ENCODE measurements around the genes OR4C12, OR4S2, OR5D18, OR10AG1, OR5AK2 and PRG3.

- PRO-cap = no peak
Observed at GRCh38 chr11:47983106-47983852, 2.9 kb downstream of the PTPRJ start.

- PRO-cap = no peak
Observed at GRCh38 chr11:48025672-48025925, 45.2 kb downstream of the PTPRJ start.

DNA sequence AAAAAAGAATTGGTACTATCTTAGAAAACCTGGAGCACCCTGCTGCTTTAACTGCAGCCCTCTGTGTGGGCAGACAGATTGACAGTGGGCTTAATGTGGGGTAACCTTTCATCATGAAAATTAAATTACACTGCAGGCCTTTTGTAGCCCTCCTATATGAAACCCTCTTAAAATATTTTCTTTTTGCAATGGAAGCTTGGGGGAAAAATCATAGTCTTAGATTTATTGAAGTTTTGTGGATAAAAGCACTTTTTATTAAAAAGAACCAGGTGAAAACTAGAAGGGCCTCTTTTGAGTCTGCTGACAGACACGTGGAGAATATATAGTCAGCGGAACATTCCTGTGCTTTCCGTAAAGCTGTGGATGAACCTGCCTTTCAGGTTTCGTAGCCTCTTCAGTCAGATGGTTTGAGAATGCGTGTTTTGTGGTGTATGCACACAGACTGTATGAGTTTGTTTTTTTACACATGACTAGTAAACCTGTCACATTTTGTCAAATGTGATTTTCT lies 69.4 kb downstream of the PTPRJ start:
- PRO-cap = no peak

GRCh38 chr11:48101051-48102352 lies 115.1 kb upstream of the OR4B1 start:
- PRO-cap = no peak

GRCh38 chr11:48108764-48109353 lies 107.8 kb upstream of the OR4B1 start:
- PRO-cap = no peak

DNA sequence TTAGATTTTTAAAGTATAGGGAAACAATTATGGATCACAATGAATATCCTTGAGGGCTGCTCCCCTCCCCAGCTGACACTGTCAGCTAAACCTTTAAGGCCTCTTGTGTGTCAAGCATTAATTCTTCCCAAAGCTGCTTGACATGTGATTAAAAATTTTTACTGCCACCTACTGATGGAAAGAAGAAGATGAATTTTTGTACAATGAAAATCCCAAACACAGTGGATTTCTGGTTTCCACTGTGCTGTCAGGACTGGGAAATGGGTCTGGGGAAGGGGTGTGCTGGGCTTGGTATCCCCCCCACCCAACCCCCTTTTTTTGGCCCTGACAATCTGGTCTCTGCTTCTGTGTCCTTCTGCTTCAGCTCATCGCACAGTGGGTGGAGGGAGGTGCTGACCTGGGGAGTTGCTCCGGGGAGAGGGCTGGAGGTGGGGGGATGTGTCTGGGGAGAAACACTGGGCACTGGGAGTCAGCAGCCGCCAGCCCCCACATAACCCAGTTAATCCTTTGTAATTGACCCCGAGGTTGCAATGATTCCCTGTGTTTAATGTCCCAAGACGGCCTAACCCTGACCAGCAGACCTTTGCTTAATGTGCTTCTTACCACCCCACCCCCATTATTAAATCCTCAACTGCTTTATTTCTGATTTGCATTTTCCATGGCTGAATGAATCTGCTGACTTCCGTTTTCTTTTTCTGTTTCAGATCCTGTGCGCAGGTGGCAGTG lies 107.1 kb upstream of the OR4B1 start:
- PRO-cap = no peak

- PRO-cap = no peak
Observed at GRCh38 chr11:48139312-48139995, 77.2 kb upstream of the OR4B1 start.

DNA sequence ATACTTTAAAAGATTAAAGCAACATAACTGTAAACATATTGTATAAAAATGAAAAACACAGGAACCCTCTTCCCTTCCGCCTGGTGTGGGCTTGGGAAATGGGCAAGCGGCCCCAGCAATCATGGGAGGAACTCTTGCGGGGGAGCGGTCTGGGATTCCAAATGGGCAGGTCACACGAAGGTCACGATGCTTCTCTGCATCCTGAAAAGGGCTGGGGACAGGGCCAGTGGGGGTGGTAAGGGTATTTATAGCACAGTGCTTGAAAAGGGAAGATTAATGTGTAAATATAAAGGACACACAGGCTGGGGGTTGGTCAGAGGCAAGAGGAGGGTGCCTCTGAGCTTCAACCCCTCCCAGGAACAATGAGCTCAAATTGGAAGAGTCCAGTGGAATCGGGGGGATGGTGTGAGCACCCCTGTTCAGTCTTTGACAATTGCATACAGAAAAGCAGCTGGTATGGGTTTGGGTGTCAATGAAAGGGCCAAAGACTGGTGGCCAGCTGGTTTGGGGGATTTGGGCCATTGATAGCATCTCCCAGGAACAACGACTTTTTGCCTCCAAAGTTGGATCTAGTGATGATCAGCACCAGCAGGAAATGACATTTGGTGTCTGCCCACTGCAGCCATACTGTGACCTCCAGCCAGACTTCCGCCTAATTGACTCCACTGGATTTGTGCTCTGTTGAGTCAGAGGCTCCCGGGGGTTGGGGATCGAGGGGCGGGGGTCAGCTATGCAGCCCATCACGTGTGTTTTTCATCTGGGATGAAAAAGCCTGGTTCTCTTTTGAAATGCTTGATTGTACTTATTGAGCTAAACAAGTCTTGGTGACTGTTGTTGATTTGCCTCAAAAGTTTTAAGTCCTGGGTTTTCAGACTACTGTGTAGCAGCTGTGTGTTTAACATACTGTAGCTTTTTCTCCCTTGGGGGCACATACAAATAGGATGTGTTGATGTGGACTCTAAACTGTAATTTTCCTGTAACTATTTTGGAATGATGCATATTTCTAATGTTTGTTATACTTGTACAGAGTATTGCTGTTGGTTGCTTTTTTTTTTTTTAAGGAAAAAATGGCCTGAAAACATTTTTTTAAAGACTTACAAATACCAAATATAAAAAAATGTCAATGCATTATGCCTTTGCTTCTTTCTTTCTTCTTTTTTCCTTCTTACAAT lies 46.5 kb upstream of the OR4B1 start:
- PRO-cap = no peak

DNA sequence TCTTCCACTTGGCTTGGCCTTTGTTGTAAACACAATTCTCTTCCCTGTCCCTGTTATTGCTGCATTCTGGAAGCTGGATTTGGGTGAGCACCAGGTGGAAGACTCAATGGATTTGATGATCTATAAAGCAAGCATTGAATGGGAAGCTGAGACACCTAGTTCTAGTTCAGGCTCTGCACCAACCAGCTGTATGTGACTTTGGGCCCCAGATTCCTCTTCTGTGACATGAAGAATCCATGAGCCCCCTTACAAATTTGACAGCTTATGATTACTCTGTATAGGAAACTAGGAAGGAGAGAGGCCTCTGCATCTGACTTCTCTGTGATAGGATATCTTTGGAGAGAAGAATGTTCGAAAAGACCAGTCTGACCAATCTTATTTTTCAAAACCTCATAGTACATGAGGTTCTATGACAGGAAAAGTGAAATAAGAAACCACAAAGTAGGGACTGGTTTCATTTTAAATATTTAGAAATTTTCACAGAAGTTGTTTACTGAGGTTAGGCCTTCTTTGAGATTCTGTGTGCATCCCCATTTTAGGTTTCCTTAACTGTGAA lies 2.2 kb upstream of the OR4X1 start:
- PRO-cap = no peak

- PRO-cap = no peak
Observed at GRCh38 chr11:49982313-49982822, at the start of gene OR4C12. Gene OR4C12 (minus strand): TSS chr11:49982535.

- PRO-cap = no peak
Observed at GRCh38 chr11:55647909-55648534, at the start of gene OR4S2. Gene OR4S2 (plus strand): TSS chr11:55648327.

DNA sequence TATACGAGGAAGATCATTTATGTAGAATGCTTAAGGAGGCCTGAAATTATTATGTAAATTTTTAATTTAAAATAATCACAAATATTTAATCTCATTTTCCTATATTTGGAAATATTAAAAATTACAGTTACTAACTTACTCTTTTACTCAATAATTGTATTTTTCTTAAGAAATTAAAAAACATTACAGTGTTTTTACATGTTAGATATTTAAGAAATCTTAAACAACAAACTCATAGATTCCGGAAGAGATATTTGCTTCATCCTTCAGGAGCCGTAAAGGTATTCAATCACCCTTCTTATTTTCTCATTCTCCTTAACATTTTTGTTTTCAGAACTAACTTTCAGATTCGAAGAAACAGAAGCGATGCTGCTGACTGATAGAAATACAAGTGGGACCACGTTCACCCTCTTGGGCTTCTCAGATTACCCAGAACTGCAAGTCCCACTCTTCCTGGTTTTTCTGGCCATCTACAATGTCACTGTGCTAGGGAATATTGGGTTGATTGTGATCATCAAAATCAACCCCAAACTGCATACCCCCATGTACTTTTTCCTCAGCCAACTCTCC lies at the start of gene OR5D18:
Gene OR5D18 (plus strand): TSS at position 367 of the 570 bp plus-strand sequence.
- PRO-cap = no peak

- PRO-cap = no peak
Observed at GRCh38 chr11:55969888-55970112, at the start of gene OR10AG1. Gene OR10AG1 (minus strand): TSS chr11:55969945.

DNA sequence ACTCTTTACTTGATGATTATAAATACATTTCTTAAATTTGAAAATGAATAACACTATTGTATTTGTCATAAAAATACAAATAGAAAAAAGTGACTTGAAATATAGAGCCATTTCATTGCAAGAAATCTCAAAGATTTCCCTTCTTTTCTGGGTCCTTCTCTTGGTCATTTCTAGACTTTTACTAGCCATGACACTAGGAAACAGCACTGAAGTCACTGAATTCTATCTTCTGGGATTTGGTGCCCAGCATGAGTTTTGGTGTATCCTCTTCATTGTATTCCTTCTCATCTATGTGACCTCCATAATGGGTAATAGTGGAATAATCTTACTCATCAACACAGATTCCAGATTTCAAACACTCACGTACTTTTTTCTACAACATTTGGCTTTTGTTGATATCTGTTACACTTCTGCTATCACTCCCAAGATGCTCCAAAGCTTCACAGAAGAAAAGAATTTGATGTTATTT lies at the start of gene OR5AK2:
Gene OR5AK2 (plus strand): TSS at position 188 of the 469 bp plus-strand sequence.
- PRO-cap = no peak

DNA sequence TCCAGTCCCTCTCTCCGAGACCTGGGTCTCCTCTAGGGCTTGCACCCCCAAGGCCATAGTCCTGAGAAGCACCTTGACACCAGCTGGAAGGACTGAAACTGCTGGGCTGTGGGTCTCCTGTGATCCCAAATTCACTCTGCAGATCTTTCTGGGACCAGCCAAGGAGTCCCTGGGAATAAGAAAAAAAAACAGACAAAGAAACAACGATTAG lies 14.5 kb downstream of the TNKS1BP1 start:
- PRO-cap = no peak

DNA sequence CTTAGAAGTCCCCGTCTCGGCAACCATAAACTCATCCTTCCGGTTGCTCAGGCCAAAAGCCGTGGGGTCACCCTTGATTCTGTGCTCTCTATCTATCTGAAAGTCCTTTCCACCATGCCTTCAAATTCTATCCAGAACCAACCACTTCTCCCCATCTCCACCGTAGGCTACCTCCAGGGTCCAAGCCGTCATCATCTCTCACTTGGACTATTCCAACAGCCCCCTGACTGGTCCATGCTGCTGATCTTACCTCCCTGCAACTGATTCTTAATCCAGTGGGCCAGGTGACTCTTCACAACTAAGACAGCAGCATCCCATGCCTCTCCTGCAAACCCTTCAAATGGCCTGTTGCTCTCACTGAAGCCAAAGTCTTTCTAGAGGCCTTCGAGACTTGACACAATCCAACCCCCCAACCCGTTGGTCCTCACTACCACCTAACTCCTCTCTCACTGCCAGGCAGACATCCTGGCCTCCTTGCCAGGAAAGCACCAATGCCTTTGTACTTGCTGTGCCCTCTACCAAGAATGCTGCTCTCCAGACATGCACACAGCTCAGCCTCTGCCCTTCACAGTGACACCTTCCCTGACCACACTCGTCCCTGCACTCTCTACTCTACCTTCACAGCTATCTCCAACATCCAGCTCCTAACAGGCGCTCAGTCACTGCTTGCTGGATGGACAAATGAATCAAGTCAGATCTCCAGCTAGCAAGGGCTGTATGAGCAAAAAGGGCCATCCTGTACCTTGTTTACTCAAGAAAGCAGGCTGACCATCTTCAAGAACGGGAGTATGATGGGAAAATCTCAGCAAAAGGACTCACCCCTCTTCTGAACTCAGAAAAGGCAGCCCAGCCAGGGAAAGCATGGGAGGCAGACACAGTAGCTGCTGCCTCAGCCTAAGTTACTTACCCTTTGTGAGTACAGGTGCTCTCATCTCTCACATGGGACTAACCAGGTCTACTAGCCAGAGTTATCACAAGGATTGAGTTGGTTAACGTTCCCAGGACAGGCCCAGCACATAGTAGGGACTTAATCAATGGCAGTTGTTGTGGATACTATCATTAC lies 7.9 kb downstream of the TNKS1BP1 start:
- PRO-cap = no peak

DNA sequence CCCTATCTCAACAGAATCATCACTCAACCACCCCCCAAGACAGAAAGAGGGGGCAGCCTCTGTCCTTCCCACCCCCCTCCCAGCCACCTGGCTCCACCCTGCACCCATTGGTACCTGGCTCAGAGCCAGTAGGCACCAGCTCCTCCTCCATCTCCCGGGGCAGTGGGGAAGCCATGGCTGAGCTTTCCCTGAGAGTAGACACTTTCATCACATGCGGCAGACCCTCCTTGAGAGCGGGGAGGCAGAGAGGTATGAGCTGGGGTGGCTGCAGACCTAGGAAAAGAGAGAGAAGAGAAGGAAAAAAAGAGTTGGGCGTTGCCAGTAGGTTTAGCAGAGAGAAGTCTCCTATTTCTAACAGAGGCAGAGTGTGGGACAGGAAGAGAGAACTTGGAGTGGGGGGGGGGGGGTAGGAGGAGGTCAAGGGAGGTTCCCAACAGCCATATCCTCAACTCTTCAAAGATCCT lies 3.0 kb downstream of the TNKS1BP1 start:
- PRO-cap = no peak

GRCh38 chr11:57330716-57331229 lies 4.9 kb downstream of the SSRP1 start:
- PRO-cap = no peak

GRCh38 chr11:57349641-57350254 lies 11.6 kb downstream of the P2RX3 start:
- PRO-cap = no peak

DNA sequence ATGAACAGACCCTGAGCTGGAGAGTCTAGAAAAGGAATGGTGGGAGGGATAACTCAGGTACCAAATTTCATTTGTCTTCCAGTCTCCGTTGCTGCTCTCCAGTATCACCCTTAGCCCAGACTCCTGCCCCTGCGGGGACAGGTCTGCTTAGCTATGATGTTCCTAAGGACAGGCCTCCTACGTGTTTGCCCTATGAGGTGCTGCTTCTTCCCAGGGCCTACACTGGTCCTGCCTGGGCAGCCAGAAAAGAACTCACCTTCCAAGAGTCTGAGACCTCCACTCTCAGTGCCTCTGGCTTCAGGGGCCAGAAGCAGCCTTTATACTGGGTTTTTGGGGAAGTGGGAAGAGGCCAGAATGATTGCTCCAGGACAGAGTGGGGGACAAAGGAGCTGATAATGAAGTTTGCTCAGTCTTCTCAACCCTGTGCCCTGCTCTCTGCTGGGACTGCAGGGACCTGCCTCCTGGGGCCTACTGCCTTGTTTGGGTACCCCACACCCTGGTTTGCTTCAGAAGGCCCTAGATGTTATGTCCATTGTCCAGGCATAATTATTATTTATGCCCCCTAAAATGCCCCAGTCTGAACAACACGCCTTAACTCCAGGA lies at the start of gene PRG3:
Gene PRG3 (minus strand): TSS at position 293 of the 603 bp plus-strand sequence.
- PRO-cap = no peak

Measured in osteocyte (in vitro differentiated cells).